ENCODE measurements around a stretch of chr16.

DNA sequence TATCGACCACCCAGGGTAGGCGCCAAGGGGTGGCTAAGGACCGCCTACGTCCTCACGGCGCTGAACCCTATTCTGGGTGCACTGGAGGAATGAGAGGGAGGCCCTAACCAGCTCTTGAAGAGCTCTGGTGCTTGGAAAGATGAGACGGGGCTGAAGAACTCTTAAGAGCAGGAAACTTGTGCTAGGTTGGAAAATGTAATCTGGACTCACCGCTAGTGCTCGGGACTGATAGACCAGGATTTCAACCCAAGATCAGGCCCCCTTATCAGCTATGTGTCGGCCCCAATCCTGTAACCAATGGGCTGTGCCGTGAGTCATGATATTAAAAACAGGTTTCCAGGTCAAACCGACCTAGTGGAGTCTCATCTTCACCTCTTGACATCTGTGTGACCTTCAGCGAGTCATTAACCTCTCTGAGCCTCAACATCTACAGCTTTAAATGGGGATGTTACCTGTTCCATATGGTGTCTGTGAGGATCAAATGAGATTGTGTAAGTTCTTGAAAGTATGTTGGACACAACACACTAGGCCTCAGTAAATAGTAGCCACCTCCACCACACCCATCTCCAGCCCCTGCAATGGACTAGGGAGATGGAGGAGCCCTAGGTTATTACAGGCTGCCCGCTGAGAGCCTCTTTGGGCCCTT, 496 bp downstream of the PMM2 start:
- PRO-cap, result no peak

DNA sequence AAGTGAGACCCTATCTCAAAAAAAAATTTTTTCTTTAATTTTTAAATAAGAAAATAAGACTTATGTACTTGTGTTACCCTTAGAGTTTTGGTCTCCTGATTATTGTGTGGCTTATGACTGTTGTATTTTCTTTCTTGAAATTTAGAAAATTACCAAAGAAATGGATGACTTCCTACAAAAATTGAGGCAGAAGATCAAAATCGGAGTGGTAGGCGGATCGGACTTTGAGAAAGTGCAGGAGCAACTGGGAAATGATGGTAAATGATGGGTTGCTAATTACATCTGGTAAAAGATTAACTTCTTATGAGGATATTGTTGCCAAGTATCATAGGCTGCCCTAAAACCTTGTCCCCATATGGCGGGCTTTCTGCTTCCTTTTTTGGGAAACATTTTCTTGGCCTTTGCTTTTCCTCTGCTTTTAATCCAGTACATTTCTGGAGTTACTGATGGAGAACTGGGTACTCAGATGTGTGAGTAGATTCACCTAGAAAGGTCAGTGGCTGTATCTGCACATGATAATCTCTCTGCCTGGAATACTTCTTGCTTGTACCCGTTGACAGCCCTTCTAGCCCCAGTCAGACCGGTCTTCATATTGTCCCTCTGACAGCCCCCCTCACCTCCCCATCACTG, 4.1 kb downstream of the PMM2 start:
- PRO-cap, result bidirectional peak, plus-strand start at position 437 of the sequence, minus-strand start at position 234 of the sequence

GRCh38 chr16:8822383-8823115, 24.9 kb downstream of the PMM2 start:
- PRO-cap, result no peak

DNA sequence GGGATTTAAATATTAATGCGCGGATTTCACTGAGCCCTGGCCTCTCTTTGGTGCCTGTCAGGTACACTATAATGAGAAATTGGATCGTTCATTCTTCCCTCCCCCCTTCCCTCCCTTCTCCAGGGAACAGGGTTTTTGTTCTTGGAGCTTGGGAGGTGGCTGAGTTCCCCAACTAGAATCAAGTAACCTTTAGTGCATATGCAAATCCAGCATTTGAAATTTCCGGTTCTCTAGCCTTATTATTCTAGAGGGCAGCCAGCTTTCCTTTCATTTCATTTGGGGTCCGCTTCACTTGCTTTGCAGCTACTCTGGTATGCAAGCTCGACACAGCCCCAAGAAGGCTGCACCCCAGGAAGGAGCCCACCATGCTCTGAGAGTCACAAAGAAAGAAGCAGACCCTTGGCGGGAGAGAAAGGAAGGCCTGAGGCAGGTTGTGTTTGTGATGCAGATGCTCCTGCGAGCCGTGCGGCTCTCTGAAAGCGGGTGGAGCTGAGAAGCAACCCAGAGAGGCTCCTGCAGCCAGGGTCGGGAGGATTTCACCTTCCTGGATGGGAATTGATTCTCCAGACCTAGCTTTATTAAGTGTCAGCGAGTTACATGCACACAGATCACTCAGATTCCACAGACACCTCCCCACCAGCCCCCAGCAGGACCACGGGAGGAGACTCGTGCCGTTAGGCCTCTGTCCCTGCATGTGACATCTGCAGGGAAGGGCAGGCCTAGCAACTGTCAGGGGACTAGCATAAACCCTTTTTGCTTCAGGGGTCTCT, 34.4 kb downstream of the PMM2 start:
- PRO-cap, result no peak

DNA sequence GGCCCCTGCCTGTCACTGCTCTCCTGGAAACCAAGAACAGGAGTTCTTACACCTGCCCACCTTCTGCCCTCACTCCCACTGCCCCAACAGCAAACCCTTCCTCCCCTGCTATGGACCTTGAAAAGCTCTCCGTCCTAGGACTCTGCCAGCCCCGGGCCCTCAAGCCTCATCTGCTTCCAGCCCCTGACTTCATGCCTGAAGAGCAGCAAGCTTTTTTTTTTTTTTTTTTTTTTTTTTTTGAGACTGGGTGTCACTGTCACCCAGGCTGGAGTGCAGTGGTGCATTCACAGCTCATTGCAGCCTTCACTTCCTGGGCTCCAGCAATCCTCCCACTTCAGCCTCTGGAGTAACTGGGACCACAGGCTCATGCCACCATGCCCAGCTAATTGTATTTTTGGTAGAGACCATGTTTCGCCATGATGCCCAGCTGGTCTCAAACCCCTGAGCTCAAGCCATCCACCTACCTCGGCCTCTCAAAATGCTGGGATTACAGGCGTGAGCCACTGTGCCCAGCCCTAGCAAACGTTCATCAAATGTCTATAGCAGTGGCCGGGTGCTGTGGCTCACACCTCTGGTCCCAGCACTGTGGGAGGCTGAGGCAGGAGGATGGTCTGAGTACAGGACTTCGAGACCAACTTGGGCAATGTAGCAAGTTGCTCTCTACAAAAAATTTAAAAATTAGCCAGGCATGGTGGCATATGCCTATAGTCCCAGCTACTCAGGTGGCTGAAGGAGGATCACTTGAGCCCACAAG, 16.9 kb downstream of the CARHSP1 start:
- PRO-cap, result no peak

DNA sequence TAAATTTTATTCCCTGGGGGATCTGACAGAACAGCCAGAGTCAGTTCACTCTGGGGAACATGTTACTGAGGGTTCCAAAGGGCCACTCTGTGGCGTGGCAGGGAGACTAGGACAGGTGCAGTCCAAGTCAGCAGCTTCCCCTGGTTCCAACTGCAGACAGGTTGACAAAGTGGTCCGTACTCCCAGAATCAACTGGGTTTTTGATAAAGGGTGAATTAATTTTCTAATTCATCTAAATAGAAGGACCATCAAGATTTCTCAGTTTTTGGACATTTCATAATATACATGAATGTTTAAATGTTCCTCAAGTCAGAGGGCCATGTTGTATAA, 40.3 kb downstream of the LITAFD start:
- PRO-cap, result no peak

DNA sequence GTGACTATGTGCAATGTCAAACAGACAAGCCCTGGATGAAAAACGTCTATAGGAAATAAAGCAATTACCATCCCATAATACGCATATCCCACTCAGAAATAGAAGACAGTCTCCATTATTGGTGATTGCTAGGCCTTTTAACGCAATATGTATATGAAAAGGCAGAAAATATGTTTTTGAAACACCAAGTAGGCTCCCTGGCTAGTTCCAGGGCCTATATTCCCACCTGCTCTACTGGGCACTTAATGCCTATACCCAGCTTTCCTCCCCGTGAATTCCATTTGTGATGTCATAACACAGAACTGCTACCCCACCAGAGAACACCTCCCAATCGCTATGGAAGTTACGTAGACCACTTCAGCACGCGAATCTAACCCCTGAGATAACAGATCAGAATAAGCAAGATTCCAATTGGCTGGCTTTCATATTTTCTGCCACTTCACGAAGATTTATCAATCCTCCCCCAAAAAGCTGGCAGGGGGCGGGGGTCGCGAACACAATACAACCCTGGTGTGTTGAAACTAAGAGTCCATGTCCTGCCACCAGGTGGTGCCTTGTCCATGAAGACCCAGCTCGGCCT, 28.0 kb downstream of the USP7 start:
- PRO-cap, result no peak

DNA sequence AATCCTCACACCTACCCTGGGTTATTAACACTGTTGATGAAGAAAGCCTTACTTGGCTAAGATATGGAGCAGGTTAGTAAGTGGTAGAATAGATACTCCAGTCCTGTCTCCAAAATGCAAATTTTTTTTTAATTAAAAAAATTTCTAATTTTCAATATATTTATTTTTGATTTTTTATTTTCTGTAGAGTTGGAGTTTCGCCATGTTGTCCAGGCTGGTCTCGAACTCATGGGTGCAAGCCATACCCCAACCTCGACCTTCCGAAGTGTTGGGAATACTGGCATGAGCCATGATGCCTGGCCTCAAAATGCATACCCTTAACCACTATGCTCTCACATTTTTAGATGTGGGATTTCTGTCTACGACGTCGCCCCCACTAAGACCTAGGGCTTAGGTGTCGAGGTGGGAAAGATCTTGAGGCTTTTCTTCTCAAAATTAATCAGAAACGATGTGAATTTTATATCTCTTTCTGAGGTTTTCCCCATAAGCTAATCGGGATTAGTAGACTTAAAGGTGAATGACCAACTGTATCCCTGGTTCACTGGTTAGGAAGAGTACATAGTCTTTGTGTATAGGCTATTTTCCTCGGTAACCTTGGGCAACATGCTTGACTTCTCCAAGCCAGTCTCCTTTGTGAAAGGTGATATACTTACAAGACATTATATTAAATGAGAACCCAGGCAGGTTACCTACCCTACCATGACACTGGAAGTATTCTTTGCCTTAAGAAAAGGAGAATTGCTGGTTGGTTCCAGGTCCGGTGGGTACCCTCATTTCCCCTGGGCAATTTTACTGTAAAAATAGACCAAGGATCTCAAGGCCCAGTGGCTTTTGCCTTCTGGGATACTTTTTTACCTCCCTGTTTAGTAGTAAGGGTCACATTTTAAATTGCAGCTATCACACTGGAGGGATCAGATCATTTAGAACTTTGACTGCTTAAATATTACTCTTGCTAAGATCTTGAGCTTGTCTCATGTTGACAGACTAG, 17.0 kb downstream of the HAPSTR1 start:
- PRO-cap, result no peak

- PRO-cap, result no peak
Observed at GRCh38 chr16:9489672-9490405, 398.4 kb downstream of the HAPSTR1 start.

GRCh38 chr16:10038968-10039903, 143.0 kb downstream of the GRIN2A start:
- PRO-cap, result unidirectional peak, plus-strand start at chr16:10039639

DNA sequence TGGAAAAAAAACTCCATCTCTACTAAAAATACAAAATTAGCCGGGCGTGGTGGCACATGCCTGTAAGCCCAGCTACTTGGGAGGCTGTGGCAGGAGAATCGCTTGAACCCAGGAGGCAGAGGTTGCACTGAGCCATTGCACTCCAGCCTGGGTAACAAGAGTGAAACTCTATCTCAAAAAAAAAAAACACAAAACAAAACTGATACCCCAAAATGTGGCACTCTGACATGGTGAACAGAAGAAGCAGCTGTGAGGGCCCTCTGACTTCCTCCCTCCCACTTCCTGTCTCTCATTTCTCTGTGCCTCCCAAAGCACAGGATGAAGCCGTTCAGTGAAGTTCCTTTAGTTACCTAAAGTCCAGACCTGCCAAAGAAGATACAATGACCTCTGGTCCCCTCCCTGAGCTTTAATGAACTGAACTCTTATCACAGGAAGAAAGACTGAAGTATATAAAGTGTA, 93.3 kb upstream of the GRIN2A start:
- PRO-cap, result no peak

DNA sequence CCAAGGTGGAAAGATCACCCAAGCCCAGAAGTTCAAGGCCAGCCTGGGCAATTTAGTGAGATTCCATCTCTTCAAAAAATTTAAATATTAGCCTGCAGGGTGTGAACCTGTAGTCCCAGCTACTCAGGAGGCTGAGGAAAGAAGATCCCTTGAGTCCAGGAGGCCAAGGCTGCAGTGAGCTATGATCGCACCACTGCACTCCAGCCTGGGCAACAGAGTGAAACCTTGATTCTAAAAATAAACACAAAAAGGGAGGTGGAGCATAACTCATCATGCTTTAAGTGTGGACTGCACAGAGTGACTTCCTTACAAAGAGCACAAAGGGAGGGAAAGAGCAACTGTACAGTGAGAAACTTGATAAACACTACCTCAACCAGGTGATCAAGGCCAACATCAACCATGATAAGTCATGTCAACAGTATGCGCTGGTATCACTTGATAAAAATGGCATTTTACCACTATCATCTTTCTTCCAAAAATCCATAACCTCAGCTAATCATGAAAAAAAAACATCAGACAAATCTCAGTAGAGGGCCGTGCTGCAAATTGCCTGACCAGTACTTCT, 72.7 kb upstream of the ATF7IP2 start:
- PRO-cap, result no peak

DNA sequence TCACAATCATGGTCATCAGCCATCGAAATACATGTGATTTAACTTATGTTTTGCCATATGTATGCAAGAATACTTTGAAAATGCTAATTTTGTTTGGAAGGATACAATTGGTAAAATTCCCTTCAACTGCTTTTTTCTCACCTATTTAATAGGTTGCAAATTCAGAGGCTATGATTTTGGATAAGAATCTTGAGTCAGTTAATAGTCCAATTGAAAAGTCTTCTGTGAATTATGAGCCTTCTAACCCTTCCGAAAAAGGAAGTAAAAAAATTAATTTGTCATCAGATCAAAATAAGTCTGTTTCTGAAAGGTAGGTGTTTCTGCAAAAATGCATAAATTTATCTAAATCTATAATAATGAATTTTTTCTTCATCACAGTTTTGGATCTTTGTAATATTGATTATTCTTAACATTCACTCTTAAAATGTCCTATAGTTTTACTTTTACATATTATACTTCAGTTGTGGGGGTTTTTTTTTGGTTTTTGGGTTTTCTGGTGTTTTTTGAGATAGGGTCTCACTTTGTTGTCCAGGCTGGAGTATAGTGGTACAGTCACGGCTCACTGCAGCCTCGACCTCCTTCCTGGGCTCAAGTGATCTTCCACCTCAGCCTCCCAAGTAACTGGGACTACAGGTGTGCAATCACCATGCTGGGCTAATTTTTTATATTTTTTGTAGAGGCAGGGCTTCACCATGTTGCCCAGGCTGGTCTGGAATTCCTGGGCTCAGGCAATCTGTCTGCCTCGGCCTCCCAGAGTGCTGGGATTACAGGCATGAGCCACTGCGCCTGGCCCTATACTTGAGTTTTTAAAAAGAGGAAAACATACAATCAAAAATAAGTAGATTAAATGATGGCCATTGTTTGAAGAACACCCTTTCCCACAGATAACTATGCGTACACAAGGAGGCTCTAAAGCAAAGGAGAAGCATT, 71.6 kb downstream of the ATF7IP2 start:
- PRO-cap, result no peak

DNA sequence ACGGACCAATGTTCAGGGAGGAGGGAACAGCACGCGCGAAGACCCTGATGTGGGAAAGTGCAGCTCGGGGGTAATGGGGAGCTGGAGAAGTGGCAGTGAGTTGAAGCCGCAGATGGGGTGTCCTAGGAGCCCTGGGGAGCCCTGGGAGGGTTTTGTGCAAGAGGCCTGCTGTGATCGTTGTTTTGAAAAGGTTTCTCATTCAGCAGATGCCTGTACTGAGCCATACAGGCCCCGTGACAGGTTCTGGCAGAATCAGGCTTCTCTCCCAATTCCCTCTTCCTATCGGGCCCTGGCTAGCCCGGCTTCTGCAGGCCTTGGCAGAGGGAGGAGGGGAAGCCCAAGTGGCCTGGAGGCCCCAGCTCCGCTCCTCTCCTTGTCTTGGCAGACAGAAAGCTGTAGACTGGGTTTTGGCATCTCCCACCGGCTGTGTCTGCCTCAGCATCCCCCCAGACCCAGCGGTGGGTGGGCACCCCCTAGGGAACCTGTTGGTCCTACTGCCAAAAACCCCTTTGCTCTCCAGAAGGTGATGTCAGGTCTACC, 38.4 kb upstream of the EMP2 start:
- PRO-cap, result no peak

DNA sequence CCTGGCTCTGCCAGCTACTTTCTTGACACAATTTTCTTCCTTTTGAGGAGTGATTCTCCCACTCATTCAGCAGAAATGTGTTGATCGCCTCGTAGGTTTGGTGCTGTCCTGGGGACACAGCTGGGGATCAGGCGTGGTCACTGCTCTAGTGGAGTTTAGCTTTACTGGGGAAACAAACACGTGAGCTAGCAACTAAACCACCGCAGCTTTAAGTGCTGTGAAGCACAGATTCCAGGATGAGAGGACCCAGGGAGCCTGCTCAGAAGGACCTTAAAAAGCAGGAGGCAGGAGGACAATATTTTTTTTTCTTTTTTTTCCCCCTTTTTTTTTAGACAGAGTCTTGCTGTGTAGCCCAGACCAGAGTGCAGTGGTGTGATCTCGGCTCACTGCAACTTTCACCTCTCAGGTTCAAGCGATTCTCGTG, 817 bp downstream of the NUBP1 start:
- PRO-cap, result bidirectional peak, plus-strand start at position 227 of the sequence, minus-strand start at position 102 of the sequence

- PRO-cap, result no peak
Observed at GRCh38 chr16:10765664-10766154, 22.1 kb downstream of the NUBP1 start.

- PRO-cap, result bidirectional peak, plus-strand start at chr16:10872002, minus-strand start at chr16:10871818
Observed at GRCh38 chr16:10871400-10872096, 5.5 kb upstream of the CIITA start.

DNA sequence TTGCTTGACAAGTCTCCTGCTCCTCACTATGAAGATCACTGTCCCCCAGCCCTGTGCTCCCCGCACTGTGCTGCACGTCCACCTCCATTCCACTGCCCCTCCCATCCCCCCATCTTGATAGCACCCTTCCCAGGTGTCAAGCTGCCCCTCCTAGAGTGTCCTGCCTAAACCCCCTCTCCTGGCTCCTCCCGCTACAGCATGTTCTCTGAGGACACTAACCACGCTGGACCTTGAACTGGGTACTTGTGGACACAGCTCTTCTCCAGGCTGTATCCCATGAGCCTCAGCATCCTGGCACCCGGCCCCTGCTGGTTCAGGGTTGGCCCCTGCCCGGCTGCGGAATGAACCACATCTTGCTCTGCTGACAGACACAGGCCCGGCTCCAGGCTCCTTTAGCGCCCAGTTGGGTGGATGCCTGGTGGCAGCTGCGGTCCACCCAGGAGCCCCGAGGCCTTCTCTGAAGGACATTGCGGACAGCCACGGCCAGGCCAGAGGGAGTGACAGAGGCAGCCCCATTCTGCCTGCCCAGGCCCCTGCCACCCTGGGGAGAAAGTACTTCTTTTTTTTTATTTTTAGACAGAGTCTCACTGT, 18.5 kb downstream of the DEXI start:
- PRO-cap, result no peak

DNA sequence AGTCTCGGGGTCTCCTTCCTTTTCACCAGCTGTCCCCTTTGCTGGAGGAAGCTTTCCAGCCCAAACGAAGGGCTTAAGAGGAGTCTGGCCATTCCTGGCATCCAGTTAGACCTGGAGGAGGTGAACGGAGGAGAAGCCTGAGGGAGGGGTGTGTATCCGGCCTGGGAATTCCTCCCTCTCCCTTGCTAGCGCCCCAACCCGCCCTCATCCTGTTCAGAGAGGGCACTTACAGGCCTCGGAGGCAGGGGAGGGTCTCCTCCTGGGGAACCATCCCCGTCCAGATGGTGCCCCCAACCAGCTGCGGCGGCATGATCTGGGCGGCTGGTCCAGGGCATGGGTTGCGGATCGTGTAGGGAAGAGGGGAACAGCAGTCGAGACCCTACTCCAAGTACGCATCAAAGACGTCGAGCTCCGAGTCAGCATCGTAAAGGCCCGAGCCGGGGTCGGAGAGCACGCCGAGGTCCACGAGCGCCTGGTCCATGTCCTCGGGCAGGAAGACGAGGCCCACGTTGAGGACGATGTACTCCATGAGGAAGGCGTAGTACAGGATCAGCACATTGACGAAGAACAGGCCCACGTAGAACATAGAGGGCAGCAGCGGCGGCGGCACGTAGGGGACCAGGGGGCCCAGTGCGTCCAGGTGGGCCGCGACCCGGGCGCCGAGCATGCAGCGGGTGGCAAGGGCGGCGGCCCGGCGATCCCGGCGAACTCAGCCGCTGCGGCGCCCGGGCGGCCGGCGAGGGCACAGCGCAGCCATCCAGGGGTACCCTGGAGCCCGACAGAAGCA, 736 bp downstream of the DEXI start:
- PRO-cap, result unidirectional peak, minus-strand start at position 493 of the sequence

DNA sequence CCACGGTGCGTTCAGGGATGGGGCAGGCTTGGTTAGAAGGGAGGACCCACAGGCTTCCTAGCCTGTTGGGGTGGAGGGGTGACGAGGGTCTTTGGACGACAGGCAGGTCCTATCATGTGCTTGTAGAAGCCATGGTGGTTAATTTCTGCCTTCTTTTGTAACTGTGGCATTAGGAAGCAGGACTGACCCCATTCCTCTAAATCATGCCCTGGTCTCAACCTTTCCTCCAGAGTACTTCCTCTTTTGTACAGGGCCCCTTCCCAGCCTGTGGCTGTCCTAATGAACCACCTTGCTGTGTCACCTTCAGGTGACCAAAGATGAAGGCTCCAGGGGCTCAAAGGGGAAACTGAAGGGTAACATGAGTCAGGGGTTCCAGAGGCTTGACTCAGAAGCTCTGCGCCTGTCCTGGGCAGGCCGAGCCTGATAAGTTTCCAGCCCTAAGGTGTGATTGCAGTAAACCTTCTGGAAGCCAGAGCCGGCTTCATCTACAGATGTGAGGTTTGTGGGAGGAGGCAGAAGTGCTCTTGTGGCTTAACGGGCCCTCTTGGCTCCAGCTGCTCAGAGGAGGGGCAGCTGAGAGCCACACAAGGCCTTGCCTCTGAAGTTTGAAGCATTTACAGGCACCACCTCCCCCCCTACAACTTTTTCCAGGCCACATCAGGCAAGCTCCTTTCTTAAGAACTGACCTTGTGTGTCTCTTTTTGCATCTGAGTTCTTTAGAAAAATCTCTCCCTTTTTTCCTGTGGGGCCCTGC, 149.7 kb downstream of the CLEC16A start:
- PRO-cap, result unidirectional peak, plus-strand start at position 561 of the sequence

Data from rectum (tissue), 1 donor.